A375 (cell line): ENCODE measurements around the genes SAMD4B, DLL3, LEUTX, MAP3K10 and PRX.

- RAMPAGE, long total RNA: no peak
These were observed at the start of gene SAMD4B for GRCh38 chr19:39342199-39342878. Gene SAMD4B, plus strand, starts transcription at chr19:39342421.

DNA sequence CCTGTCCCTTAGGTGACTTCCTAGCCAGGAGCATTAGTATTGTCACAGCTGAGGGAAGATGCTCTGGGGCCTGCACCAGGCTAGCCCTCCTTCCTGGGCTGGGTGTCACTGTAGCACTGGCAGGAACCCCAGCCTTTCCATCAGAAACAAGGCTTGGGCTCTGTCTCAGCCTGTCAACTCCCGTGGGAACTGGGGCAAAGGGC, 18.0 kb downstream of the PAF1 start:
- RAMPAGE, long total RNA: no peak

DNA sequence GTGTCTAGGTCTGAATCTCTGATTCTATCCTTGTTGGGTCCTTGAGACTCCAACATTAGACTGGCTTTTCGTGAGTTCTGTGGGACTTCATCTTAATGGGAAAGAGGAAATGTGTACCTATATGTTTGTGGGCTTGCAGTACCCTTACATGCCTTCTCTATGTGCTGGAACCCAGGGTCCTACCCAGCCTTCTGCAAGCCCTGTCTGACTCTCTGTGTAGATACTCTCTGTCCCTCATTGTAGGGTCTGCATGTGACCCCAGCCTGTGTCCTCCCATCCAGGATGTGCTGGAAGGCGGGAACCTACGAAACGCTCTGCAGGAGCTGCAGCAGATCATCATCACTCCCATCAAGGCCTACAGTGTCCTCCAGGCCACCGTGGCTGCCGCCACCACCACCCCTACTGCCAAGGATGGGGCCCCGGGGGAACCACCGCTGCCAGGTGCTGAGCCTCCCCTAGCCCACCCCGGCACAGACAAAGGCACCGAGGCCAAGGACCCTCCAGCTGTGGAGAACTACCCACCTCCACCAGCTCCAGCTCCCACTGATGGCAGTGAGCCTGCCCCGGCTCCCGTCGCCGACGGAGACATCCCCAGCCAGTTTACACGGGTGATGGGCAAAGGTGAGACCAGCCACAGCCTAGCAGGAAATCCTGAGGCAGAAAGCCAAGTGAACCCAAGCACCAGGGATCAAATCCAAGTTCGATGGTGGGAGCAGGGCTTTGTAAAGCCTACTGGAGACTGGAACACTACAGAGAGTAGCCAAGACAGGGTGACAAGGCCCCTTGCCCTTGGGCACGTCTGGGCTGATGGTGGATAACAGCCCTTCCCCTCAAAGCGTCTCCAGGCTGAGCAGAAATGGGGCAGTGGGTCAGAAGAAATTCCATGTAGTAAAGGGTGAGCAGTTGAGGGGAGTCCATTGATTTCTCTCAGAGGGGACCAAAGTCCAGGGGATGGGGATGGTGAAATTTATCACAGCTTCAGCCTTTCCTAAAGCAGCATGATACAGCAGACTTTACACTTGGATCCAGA, 13.4 kb downstream of the PAF1 start:
- RAMPAGE, long total RNA: no peak

- RAMPAGE, long total RNA: no peak
These were observed 378 bp downstream of the ZFP36 start for GRCh38 chr19:39406965-39407485.

DNA sequence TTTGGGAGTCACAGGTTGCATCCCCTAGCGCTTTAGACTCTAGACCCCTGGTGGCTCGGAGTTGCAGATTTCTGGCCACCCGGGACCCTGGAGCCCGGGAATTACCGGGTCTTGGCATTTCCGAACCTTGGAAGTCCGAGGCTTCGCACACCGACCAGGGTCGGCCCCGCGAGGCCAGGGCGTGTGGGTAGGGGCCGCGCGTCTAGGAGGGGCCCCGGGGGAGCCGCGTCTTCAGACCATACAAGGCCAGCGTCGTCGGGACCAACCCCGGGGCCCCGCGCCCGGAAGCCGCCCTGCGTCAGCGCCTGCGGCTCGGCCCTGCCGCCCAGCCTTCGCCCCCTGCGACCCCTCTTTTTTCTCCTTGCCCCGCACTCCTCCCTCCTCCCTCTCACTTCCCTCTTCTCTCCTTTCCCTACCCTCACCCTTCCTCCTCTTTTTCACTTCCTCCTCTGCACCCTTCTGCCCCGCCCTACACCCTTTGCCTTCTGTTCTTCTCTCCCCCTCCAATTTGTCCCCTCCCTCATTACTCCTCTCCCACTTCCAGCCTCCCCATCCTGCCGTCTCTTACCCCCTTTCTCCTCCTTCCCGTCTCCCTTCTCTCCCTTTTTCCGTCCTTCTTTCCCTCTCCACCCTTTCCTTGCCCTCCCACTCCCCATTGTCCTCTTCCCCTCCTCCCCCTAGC, 2.4 kb upstream of the PLEKHG2 start:
- RAMPAGE, long total RNA: no peak

- RAMPAGE, long total RNA: no peak
These were observed at the start of gene DLL3 for GRCh38 chr19:39498589-39499734. Gene DLL3, plus strand, starts transcription at chr19:39498947.

DNA sequence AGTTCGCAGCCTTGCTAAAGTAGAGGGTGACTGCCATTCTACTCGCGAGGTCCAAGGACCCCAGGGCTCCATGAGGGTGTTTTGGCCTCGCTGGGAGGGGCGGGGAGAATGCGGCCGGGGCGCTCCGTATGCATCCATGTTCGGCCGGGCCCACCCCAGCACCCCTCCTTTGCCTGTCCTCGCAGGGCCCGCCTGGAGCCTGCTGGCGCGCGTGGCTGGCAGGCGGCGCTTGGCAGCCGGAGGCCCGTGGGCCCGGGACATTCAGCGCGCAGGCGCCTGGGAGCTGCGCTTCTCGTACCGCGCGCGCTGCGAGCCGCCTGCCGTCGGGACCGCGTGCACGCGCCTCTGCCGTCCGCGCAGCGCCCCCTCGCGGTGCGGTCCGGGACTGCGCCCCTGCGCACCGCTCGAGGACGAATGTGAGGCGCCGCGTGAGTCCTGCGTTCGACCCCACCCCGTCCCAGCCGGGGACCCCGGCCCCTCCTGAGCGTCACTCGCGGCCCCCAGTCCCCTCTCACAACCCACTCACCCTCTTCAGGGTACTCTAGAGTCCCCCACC, 4.0 kb downstream of the DLL3 start:
- RAMPAGE, long total RNA: no peak

DNA sequence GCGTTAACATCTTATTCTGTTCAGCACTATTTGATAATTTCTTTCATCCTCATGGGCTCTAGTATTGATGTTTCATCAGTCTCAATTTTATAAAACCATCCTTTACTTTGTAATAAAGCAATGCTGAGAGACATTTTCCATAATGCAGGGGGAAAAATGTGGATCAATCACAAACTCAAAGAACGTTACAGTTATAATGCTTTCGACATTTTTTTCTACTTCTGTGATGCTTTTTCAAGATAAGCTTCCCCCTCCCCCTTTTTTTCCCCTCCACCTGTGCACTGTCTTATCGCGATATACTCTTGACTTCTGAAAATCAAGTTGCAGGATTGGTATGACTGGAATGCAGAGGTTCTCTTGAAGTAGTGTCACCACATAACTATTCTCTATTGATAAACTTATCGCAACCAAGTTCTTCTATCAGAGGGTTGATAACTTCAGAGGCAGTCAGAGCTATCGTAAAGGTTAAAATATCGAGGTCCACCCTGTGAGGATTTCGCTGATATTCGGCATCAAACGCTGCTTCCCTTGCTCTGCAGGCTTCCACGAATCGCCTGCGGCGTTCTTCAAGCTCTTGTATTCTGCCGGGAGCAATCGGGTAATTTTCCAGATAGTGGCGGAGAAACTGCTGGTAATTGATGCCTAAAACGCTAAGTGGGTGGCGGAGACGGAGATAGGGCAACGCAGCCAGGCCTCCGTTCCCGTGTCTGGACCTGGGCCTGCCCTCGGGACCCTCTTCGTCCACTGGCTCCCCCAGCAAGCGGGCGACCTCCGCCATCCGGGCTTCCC, 777 bp downstream of the EID2 start:
- RAMPAGE, long total RNA: no peak

GRCh38 chr19:39778559-39779096, at the start of gene LEUTX:
Gene LEUTX, plus strand, starts transcription at chr19:39778854.
- RAMPAGE, long total RNA: no peak

DNA sequence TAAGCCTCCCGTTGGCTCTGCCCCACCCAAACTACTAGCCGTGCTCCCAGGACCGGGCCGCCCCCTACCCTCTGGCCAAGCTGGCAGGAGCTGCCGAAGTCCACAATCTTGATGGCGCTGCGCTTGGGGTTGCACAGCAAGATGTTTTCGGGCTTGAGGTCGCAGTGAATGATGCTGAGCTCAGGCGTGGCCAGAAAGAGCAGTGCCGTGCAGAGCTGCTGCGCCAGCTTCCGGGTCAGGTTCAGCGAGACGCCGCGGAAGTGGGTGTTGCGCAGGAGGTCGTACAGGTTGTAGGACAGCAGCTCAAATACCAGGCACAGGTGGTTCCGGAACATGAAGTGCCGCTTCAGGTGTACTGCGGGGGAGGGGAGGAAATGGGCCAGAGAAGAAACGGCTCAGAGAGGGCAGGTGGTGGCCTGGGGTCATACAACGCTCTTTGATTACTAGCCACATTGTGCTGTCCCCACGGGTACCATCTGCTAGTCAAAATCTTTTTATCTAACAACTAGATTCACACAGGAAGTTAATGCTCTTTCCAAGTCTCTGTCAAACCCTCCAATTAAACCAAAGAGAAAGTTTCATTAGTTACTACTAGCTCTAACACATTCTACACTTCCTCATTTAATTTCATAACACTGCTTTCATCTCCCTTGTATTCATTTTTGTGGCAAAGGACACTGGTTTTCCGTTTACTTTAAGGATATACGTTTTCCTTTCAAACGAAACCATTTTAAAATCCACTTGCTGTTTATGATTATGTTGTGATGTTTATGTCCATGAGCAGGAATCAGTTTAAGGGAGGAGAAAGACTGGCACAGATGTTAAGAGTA, 5.5 kb downstream of the DYRK1B start:
- RAMPAGE, long total RNA: no peak

- RAMPAGE, long total RNA: no peak
These were observed 711 bp downstream of the DYRK1B start for GRCh38 chr19:39833189-39833712.

GRCh38 chr19:39858508-39859045, 12.4 kb upstream of the FBL start:
- RAMPAGE, long total RNA: no peak

- RAMPAGE, long total RNA: no peak
These were observed at the start of gene MAP3K10 for GRCh38 chr19:40190390-40191526. Gene MAP3K10, plus strand, starts transcription at chr19:40191426.

- RAMPAGE, long total RNA: no peak
These were observed 1.5 kb upstream of the CCNP start for GRCh38 chr19:40227888-40228401.

- RAMPAGE, long total RNA: no peak
These were observed 8.2 kb upstream of the CCNP start for GRCh38 chr19:40234424-40235384.

GRCh38 chr19:40242321-40242723, 15.8 kb upstream of the CCNP start:
- RAMPAGE, long total RNA: no peak

- RAMPAGE, long total RNA: no peak
These were observed 12.3 kb downstream of the C19orf47 start for GRCh38 chr19:40335930-40336313.

DNA sequence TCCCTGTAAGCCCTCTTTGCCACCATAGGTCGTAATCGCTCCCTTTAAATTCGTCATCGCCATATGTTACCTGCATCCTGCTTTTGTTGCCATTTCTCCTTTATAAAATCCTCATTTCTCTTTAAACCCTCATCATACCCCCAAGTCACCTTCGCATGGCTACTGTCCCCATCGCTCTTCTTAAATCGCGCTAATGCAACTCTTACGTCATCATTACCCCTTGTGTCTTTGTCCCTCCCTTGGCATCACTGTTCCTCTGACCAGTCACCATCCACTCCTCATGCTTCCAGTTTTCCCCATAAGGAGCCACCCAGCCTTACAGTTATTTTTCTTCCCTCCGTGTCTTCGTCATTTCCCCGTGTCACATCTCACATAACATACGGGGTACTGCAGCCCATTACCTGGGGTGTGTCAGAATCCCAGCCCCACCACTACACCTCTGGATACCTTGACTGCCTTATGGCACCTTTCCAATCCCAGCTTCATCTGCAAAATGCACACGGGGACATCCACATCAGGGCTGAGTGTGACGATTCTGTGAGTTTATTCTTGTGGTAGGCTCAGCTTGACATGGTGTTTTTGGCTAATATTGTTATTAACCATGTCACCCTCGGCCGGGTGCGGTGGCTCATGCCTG, 688 bp downstream of the PLD3 start:
- RAMPAGE, long total RNA: no peak

GRCh38 chr19:40410961-40411931, 1.9 kb downstream of the PRX start:
- RAMPAGE, long total RNA: no peak

GRCh38 chr19:40413080-40414008, at the start of gene PRX:
Gene PRX, minus strand, starts transcription at chr19:40413378.
- RAMPAGE, long total RNA: no peak